BE2C (cell line): ENCODE measurements around a stretch of chr14.

DNA sequence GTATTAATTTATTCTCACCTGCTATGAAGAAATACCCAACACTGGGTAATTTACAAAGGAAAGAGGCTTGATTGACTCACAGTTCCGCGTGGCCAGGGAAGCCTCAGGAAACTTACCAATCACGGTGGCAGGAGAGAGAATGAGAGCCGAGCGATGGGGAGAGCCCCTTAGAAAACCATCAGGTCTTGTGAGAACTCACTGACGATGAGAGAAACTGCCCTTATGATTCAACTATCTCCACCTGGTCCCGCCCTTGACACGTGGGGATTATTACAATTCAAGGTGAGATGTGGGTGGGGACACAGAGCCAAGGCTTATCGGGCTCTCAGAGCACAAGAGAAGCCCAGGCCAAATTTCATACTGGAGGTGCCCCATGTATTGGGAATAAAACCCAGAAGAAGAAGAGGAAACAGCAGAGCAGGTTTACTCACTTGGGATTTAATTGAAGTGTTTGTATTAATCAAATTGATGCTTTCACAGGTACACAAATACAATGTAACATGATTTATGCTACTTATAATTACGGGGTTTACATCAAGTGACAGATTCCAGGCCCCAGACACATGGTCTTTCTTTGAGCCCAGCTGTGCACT is 8.1 kb upstream of the CCDC85C start:
- RRBS: no CpG with 5 or more reads among the region's 10 CpGs

- RRBS: 0% methylated on average over 1 of the region's 8 CpGs
Measured at GRCh38 chr14:99664133-99664946, 19.4 kb downstream of the HHIPL1 start.

GRCh38 chr14:99683175-99684137 is 642 bp upstream of the CYP46A1 start:
- RRBS: under 1% methylated on average over 20 of the region's 68 CpGs

DNA sequence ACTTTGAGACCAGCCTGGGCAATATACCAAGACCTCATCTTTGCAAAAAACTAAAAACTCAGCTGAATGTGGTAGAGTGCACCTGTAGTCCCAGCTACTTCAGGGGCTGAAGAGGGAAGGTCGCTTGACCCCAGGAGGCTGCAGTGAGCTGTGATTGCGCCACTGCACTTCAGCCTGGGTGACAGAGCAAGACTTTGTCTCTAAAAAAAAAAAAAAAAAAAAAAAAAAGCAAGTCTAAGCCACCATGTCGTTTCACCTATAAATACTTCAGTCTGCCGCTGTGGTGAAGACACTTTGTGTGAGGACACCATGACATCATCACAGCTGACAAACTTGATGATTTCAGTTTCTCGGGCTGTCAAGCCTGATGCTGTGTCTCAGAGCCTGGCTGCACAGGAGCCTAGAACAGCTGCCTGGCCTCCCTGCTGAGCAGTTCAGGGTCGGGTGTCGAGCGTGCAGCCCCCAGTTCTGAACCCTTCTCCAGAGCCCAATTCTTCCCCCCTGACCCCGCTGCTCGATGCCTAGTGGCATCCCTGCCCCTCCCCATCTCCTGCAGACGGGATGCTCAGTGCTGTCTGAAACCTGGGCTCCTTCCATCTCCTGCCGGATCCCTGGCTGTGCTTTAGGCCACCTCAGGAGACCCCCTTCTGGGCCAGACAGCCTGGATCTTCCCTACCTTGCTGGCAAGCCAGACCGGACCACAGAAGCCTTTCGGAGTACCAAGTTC is 119.2 kb upstream of the EVL start:
- RRBS: 92% methylated on average over 2 of the region's 14 CpGs

DNA sequence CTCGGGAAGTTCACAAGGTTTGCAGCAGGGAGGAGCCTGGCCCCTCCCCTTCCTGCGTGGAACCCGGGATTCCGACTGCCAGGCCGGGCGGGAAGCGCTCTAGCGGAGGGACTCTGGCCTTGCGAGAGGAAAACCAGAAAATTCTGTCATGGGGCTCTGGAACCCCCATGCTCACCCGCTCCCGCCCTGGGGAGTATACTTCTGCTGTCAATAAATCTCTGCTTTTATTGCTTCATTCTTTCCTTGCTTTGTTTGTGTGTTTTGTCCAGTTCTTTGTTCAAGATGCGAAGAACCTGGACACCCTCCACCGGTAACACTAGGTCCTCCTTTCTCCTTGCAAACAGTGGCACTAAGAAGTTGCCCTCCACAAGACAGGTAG is 98.1 kb upstream of the EVL start:
- RRBS: no CpG with 5 or more reads among the region's 13 CpGs

GRCh38 chr14:100007188-100007834 is 57.9 kb upstream of the EVL start:
- RRBS: no CpG with 5 or more reads among the region's 3 CpGs

- RRBS: no CpG with 5 or more reads among the region's 13 CpGs
Measured at GRCh38 chr14:100082050-100082927, 17.1 kb downstream of the EVL start.

GRCh38 chr14:100084487-100085109 is 19.4 kb downstream of the EVL start:
- RRBS: 95% methylated on average over 4 of the region's 11 CpGs

DNA sequence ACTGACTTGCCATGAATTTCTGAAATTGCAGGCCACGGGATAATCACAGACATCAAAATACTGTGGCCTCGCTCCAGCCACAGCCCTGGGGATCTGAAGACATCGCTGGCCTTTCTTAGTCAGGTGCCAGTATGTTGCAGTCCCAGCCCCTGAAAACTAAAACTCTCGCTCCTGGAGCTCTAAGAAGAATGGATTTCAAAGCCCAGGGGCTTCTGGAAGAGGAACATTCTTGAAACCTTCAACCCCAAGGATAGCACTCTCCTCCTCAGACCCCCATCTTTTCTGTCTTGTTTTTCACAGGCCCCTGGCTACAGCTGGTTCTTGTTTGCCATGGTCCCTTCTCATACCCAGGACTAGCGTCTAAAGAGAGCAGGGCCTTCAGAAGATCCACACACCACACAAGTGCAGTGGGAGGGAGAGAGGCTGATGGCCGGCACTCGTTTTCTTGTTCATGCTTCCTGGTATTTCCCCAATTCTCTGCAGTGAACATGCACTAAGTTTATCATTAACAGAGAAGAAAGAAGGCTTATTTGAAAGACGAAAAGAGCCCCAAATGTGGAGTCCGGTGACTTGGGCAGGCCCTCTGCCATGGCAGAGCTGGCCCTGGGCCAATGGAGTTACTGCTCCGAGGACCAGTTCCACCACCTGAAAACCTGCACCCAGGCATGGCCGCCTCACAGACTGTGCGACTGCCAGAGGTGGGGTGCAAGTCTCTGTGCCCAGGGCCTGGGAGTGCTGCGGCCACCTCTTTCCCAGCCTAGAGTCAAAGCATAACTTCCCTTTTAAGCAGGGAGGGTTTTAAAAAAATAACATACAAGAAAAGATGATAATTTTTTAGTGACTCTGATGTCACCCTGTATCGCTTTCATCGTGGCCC is 25.0 kb downstream of the DEGS2 start:
- RRBS: no CpG with 5 or more reads among the region's 15 CpGs

- RRBS: no CpG with 5 or more reads among the region's 15 CpGs
Measured at GRCh38 chr14:100221550-100222208, 17.3 kb upstream of the YY1 start.

GRCh38 chr14:100359711-100360846 is 15.1 kb downstream of the WARS1 start:
- RRBS: no CpG with 5 or more reads among the region's 9 CpGs

- RRBS: no CpG with 5 or more reads among the region's 18 CpGs
Measured at GRCh38 chr14:100406073-100407179, 30.1 kb downstream of the WDR25 start.

DNA sequence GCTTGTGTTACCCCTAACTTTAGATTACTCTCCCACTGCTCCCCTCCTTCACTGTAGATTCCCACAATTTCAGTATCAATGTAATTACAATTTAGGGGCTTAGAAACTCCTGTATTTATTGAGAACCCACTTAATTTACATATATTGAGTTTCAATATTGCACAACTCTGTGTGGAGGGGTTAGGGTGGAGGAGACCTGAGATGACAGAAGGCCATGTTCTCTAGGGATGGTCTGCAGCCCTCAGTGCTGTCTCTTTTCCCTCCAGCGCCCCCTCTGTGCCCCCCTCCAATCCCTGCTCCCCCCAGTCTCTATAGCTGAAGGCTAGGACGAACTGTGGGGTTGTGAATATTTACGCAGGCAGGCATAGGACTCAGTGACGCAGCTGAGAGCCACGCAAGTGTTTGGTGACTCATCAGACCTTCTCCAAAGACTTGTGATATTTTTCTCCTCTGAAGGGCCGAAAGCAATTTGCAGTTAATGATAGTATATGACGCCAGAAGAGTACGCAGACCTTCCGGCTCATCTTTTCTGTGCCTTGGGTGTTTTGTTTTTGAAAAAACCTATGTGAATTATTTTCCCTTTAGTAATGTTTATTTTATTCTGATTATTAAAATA is 32.1 kb downstream of the WDR25 start:
- RRBS: no CpG with 5 or more reads among the region's 9 CpGs

DNA sequence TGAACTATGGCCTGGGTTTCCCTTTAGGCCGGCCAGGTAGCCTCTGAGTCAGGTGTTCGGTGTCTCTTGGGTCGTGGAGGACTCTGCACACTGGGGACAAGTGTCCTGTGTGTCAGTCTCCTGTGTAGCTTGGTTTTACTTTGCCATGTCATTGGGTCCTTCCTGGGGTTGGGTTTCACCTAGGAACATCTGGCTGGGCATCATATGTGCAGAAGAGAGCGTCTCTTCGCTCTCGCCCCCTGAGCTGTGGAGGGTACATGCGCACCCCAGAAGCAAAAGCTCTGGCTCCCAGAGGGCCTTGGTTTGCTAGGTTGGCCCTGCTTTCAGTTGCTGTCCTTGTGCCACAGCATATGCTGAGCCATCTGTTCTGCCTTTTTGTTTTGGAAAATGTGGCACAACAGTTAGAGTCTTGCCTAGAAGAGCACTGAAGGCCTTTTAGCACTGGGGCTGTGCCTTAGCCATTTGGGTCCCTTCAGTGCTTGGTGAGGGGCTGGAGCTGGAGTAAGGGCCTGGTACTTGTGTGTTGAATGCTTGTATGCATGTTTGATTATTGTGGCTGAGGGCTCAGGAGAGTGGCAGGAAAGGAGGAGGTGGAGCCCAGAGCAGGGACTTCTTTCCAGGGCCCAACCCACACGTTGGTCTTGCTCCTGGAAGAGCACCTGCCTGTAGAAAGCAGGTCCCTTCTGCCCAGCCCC is 60.4 kb downstream of the WDR25 start:
- RRBS: no CpG with 5 or more reads among the region's 8 CpGs

DNA sequence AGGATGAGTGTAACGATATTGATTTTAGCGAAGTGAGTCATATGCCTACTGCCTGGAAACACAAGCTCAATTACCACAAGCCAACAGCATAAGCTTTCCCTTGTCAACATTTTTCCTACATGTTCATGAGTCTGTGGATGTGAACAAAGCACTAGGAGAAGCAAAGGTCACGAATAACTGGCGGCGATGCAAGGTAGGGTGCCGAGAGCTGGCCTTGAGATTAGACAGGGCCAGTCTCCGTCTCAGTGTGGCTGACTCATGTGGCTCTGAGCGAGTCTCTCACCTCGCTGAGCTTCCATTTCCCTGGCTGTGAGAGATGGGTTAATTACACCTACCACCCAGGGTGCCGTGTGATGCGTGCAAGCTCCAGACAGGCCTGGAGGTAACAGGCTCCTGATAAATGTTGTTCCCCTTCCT is 100.1 kb downstream of the WDR25 start:
- RRBS: no CpG with 5 or more reads among the region's 11 CpGs

DNA sequence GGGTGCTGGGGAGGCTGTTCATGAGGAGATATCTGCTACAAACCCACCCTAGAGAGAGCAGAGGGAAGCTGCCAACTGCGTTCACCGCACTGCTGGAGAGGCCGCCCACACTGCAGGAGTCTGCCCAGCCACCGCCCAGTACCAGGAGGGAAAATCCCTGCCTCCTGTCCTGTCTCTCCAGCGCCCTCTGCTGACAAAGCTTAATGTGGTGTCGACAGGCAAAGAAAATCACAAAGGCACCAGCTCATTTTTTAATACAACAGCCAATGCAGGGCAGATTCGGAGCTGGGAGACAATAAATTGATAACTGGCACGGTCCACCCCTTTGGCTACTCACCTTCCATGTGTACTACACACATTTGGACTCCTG is 58.5 kb upstream of the BEGAIN start:
- RRBS: no CpG with 5 or more reads among the region's 8 CpGs

DNA sequence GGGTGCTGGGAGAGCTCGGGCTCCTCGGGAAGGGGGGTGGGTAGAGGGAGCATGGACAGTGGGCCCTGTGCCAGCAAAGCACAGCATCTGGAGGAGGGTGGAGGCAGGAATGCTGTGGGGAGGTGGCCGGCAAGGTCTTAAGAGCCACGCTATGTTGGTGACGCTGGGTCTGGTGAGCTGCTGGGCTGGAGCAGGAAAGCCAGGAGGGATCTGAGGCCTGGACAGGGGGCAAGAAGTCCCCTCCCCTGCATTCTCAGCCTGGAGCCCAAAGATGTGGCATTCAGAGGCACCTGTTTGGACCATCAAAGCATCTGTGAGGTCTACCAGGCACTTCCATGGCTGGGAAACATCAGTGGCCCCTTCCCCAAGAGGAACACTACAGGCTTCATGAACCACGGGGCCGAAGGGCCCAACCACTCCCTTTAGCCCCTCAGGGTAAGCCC is 48.1 kb upstream of the DLK1 start:
- RRBS: no CpG with 5 or more reads among the region's 7 CpGs

DNA sequence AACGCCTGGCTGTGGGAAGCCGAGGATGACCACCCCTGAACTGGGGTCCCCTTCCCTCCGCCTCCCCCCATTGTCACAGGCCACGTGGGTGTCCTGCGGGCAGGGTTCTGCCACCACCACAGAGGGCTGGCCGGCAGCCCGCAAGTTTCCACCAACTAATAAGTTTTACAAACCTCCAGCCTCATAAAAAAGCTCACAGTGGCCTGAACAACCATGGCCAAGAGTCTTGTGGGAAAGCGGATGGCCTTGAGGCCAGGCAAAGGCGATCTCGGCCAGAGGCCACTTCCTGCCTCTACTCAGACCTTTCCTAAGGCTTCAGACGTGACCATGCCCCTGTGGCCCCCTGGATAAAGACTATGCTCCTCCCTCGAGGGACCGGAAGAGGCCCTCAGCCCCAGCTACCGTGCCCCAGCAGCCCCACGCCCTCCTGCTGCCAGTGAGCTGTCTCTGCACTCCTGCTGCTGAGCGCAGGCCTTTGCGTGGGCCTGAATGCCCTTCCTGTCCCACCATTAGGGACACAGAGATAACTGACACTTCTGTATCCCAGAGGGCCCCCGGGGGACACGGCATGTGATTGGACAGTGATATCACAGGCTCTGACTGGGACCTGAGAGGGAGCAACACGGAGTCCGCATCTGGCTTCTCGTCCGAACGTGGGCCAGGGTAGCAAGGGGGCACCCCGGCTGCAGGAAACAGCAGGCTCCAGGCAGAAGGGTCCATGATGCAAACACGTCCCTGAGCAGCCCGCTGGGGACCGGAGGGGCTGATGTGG is 46.0 kb upstream of the DLK1 start:
- RRBS: 26% methylated on average over 4 of the region's 28 CpGs

DNA sequence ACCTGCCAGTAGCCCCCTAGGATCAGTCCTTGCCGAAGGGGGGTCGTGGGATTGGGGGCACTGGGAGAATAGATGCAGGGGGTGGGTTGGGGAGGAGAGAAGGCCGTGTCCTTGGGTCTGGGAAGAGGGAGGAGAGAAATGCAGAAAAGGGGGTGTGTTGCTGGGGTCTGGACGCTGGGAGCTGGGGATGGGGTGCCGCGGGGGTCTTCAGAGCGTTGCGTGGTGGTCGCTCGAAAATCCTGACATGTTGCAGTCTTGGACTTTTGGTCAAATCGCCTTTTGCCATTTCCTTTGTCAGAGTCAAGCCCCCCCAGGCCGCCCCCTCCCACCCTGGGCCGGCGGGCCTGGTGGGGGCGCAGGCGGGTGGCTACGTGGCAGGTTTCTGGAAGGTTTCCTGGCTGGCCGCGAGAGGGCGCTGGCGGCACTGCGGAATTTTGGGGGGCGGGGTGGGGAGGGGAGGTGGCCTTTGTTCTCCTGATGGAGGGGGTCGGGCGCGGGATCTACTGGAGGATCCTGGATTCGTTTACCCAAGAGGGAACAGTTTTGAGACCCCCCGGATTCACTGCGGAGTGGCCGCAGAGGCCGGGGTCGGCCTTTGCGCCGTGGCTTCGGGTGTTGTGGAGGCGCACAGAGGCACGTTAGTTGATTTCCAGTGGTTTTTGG is 76.5 kb downstream of the RTL1 start:
- RRBS: no CpG with 5 or more reads among the region's 37 CpGs

DNA sequence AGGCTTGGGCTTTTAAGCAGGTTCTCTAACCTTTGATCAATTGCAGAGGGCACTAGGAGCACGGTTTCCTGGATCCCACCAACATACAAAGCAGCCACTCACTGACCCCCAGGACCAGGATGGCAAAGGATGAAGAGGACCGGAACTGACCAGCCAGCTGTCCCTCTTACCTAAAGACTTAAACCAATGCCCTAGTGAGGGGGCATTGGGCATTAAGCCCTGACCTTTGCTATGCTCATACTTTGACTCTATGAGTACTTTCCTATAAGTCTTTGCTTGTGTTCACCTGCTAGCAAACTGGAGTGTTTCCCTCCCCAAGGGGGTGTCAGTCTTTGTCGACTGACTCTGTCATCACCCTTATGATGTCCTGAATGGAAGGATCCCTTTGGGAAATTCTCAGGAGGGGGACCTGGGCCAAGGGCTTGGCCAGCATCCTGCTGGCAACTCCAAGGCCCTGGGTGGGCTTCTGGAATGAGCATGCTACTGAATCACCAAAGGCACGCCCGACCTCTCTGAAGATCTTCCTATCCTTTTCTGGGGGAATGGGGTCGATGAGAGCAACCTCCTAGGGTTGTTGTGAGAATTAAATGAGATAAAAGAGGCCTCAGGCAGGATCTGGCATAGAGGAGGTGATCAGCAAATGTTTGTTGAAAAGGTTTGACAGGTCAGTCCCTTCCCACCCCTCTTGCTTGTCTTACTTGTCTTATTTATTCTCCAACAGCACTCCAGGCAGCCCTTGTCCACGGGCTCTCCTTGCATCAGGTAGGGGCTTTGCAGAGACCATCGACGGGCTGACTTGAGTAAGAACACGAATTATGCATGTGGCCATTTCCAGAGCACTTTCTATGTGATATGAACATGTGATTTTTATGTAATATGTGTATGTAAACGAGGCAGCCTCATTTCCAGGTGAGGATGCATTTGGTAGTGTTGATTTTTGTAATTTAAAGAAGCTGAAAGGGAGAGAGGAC is 74.2 kb downstream of the RTL1 start:
- RRBS: no CpG with 5 or more reads among the region's 11 CpGs